Skeletal muscle satellite cell (primary cell): ENCODE data around the gene PKP4.

- CAGE, long polyA plus RNA = no peak
These were observed 91.7 kb downstream of the ACVR1 start for GRCh38 chr2:157784220-157784942.

- CAGE, long polyA plus RNA = no peak
These were observed 39.6 kb downstream of the ACVR1 start for GRCh38 chr2:157836548-157836817.

- CAGE, long polyA plus RNA = no peak
These were observed at the start of gene PKP4 for GRCh38 chr2:158456515-158457240. Gene PKP4, plus strand, starts transcription at chr2:158456952.

- CAGE, long polyA plus RNA = no peak
These were observed 1.9 kb downstream of the PKP4 start for GRCh38 chr2:158458601-158459097.

GRCh38 chr2:158482291-158483060 is 25.7 kb downstream of the PKP4 start:
- CAGE, long polyA plus RNA = no peak

- CAGE, long polyA plus RNA = no peak
These were observed 163.5 kb upstream of the DAPL1 start for GRCh38 chr2:158631512-158632149.

DNA sequence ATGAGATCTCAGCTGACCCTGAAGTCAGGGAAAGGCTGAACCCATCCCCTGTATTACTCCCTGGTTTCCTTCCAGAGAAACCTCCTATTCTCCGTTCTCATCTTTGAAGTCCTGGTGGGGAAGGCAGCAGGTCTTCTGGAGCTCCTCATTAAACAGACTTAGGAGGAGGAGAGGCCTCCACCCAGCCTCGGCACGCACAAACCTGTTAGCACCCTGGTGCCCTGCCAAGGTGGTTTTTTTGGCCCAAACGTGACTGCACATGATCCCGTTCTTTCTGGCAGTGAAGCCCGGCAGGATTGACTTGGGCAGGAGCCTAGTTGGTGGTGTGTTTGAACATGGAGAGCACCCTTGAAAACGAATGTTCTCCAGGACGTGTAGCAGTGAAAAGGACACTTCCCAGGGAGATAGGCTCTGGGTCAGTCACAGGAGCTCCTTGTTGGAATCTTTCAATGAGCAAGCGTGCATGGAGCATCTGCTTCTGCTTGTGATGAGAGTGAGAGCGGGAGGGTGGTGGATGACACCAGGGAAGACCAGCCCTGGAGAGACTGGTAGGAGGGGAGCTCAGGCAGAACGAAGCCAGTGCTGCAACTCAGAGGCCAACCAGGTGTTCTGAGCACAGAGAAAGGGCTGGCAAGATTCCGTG is 73.7 kb downstream of the TANC1 start:
- CAGE, long polyA plus RNA = no peak

- CAGE, long polyA plus RNA = no peak
These were observed 122.4 kb downstream of the TANC1 start for GRCh38 chr2:159090876-159091225.

DNA sequence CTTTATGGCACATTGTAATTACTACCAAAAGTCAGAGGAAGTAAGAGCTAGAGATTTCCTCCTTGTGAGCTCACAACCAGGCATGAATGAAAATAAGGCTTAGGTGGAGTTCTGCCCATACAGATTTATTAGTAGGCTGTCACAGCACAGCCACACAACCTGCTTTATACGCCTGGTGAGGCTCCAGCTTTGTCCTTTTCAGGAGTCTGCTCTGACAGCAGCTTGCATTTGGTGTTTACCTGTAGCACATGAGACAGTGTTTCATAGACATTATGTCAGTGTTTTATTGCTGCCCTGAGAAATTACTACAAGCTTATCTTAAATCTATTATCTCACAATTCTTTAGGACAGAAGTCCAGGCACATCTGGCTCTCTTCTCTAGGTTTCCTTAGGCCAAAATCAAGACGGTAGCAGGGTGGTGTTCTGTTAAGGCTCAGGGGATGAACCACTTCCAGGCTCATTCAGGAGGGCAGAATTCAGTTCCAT is 156.7 kb downstream of the TANC1 start:
- CAGE, long polyA plus RNA = no peak

GRCh38 chr2:159290079-159291022 is 3.8 kb upstream of the WDSUB1 start:
- CAGE, long polyA plus RNA = no peak

GRCh38 chr2:159347281-159347810 is 60.8 kb upstream of the WDSUB1 start:
- CAGE, long polyA plus RNA = no peak

GRCh38 chr2:159432639-159433361 is 146.3 kb upstream of the WDSUB1 start:
- CAGE, long polyA plus RNA = no peak

DNA sequence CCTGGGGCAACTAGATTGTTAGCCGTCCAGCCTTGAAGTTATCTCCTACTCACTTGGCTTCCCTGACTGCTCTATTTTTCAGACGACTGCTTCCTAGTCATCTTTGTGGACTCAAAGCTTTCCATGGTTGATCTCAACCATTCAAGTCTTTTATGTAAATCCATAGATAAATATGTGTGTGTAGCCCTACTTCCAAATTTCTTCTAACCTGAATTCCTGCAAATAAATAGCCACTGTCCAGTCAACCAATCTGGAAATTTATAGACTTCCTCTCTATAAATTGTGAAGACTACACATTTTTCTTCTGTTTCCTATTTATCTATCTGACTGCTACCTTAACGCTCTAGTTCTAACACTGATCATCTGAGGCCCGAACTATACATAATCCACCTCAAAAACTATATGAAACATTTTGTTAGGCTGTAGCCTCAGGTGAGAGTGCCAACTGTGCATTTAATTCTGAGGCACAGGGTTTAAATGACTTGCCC is 23.9 kb downstream of the CD302 start:
- CAGE, long polyA plus RNA = no peak

GRCh38 chr2:160028484-160029207 is 33.8 kb downstream of the PLA2R1 start:
- CAGE, long polyA plus RNA = no peak

DNA sequence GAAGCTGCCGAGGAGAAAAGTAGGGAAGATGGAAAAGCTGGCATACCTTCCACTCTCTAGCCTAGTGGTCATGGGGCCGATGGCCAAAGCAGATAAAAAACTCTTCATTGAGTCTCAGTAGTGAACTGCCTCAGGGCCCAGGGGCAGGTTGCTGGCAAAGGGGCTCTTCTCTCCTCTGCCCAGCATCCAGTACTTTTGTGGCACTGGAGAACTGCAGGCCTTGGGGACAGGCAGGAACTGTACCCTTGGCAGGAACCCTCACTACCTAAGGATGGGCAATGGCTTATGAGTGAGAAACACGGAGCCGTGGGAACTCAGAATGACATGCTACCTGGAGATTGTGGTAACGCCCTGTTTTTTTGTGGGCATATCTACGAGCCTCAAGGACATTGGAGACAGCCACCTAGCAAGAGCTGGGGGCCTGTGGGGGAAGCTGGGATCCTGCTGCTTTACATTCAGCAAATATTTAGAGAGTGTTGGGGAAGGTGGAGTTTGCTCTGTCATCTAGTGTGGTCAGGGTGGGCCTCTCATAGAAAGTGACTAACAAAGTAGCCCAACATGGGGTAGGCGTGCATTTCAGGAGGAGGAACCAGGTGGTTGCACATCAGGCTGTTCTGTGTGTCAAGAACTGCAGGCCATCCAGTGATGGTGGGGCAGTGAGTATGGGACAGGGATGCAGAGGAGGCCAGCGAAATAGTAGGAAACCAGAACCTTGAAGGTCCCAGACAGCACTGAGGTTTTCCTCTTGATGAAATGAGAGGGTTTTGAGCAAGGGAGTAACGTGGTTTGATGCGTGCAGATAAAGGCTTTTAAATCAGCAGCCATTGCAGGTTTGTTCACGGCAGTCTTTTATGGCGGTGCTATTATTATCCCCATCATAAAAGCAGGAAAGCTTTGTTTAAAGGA is 22.8 kb upstream of the ITGB6 start:
- CAGE, long polyA plus RNA = no peak

GRCh38 chr2:160331327-160331763 is 131.3 kb upstream of the ITGB6 start:
- CAGE, long polyA plus RNA = no peak

- CAGE, long polyA plus RNA = no peak
These were observed 108.7 kb downstream of the RBMS1 start for GRCh38 chr2:160384976-160385315.

- CAGE, long polyA plus RNA = no peak
These were observed 986 bp downstream of the RBMS1 start for GRCh38 chr2:160492427-160493215.

DNA sequence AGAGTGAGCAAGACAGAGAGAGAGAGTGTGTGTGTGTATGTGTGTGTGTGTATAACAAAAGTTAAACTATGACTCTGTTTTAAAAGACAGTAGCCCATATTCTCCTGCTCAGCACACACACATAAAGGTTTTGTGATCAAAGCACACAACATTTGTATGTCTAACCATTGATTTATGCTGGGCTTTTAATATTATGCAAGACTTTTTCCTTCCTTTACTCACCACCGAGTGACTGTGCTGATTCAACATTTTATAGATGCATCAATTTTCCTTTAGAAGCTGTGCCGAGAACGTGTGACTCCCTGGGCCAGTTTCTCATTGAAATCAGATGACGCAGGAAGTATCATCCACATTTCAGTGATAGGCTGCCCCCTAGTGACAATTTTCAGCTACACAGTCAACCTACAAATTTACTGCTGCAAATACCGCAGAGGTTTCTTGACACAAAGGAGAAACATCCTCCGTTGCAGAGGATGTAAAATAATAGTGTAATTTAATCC is 166.0 kb upstream of the TANK start:
- CAGE, long polyA plus RNA = no peak

- CAGE, long polyA plus RNA = no peak
These were observed 23.5 kb upstream of the TANK start for GRCh38 chr2:161136451-161137375.